ENCODE measurements around the genes ULK3 and COMMD4.

- PRO-cap, 3 experiments: no peak in any of the 3 experiments
- RAMPAGE, long total RNA: no peak
- RRBS, 2 experiments: 55% methylated on average over 4 of the region's 8 CpGs; no CpG with 5 or more reads in 1 of the 2 experiments
Measured at GRCh38 chr15:74387076-74387437, 19.6 kb upstream of the CYP11A1 start.

DNA sequence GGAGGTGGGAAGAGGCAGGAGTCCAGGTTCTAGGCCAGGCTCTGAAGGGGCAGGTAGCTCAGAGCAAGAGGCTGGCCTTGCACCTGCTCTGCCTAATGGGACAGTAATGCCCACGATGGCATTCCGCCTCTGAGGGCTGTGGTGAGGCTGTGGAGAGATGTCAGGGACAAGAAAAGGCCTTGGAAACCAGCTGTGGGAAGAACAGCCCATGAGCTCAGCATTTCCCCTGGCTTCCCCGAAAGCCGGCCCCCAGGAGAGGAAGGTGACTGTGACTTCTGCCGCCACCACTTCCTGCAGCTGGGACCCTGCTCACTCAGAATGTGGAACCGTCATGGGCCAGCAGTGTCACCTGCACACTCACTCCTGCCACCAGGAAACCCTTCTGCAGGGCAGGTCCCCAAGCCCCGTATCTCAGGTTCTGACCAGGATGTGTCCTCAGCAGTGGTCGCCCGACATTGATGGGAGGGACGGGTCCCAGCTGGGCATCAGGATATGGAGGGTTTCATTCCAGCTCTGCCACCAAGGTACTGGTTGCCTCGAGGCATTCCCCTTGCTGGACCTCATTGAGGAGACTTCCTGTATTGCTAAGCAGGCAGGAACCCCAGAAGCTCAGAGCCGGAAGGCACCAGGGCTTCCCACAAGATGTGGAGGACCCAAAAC, 30.8 kb downstream of the SEMA7A start:
- PRO-cap, 3 experiments: no peak in any of the 3 experiments
- RAMPAGE, long total RNA: no peak
- RRBS, 2 experiments: no CpG with 5 or more reads among the region's 12 CpGs

DNA sequence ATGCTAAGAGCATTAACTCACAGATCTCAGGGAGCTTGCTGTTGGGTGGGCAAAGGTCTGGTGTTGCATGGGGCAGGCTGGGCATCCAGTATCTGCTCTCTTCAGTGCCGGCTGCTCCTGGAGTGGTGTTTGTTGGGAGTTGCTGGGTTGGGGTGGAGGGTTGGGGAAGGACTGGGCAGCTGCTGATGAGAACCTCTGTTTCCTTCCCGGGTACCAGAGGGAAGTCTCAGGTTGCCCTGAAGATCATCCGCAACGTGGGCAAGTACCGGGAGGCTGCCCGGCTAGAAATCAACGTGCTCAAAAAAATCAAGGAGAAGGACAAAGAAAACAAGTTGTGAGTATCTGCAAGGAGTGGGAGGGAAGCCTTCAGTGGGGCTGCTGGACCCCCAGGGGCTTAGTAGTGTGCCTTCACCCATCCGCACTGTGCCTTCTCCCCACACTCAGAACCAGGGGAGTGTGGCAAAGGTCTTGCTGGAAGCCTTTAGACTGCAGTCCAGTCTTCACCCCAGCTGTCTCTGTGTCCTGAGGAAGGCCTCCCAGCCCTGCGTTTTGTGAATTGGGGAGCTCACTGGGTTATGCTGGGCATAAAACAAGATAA, 9.1 kb downstream of the CLK3 start:
- PRO-cap, 3 experiments: no peak in any of the 3 experiments
- RAMPAGE, long total RNA: no peak
- RRBS, 2 experiments: 80 to 83% methylated on average over 5 of the region's 9 CpGs

- PRO-cap, 3 experiments: no peak in any of the 3 experiments
- RAMPAGE, long total RNA: no peak
- RRBS, 2 experiments: no CpG with 5 or more reads among the region's 13 CpGs
Measured at GRCh38 chr15:74632159-74632859, 16.7 kb downstream of the CLK3 start.

DNA sequence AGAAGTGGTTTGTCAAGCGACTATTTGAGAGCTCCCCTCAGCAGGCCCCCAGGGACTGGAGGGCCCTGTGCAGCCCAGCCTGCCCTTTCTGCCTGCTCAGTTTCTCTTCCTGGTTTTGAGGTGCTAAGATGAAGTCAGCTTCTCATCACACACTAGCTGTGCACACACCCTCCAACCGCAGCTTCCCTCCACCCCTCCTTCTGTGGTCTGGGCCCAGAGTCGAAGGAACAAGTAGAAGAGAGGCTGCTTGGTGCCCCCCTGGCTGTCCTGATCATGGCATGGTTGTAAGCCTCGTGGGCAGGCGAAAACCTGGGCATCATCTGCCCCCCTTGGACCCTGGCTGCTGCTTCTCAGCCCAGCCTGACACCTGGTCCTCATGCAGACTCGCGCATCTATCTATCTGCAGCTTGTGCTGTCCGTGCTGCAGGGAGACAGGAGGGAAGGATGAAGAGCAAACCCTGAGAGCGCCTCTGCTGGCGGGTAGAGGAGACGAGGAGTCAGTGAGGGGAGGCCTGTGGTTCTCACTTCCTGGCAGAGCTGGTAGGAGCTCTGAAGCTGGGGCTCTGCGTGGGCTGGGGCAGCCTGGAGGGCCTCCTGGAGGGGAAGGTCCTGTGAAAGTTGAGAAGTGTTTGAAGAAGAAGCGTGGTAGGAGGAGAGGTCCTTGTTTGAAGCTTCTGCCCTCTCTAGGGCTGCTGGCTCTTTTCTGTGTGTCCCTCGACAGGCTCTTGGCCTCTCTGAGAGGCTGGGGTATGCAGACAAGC, 5.8 kb downstream of the CSK start:
- PRO-cap, 3 experiments: no peak in any of the 3 experiments
- RAMPAGE, long total RNA: no peak
- RRBS, 2 experiments: no CpG with 5 or more reads among the region's 14 CpGs

GRCh38 chr15:74803556-74803815, 9.1 kb upstream of the LMAN1L start:
- PRO-cap, 3 experiments: no peak in any of the 3 experiments
- RAMPAGE, long total RNA: no peak
- RRBS, 2 experiments: no CpG with 5 or more reads among the region's 4 CpGs

DNA sequence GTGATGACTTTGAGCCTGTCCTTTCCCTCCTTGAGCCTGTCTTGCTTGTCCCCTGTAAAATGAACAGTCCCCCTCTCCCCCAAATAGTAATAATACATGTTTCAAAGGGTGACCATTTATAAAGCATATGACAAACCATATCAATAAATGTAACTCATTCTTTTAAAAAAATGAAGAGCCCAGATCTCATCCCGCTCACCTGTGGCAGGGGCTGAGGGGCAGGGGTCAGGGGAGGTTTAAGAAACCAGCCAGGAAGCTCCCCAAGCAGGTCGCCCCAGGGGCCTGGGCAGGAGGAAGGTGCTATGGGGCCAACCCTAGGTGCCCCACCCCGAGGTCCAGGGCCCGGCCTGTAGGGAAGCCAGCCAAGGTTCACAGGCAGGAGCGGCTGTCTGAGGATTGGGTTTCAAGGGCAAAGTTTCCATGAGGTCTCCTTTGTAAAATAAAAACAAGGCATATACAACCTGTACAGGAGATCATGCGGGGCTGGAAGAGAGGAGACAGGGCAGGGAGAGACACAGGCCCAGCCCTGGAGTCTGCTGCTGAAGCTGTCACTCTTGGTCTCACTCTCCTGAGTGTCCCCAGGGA, 5.3 kb downstream of the CPLX3 start:
- PRO-cap, 3 experiments: no peak in any of the 3 experiments
- RAMPAGE, long total RNA: no peak
- RRBS, 2 experiments: no CpG with 5 or more reads among the region's 6 CpGs

GRCh38 chr15:74842265-74843436, at the start of gene ULK3:
TSS of gene ULK3 (minus strand) at chr15:74843156.
- PRO-cap, 3 experiments: peak in 3 of 3 experiments; most common plus-strand start chr15:74843334 (in 2); most common minus-strand start chr15:74843138 (in 2)
- RAMPAGE, long total RNA: no peak
- RRBS, 2 experiments: 1 to 3% methylated on average over 54 to 57 of the region's 90 CpGs

GRCh38 chr15:74843437-74843883, 504 bp upstream of the ULK3 start:
- PRO-cap, 3 experiments: no peak in any of the 3 experiments
- RAMPAGE, long total RNA: no peak
- RRBS, 2 experiments: 1 to 3% methylated on average over 8 of the region's 24 CpGs

DNA sequence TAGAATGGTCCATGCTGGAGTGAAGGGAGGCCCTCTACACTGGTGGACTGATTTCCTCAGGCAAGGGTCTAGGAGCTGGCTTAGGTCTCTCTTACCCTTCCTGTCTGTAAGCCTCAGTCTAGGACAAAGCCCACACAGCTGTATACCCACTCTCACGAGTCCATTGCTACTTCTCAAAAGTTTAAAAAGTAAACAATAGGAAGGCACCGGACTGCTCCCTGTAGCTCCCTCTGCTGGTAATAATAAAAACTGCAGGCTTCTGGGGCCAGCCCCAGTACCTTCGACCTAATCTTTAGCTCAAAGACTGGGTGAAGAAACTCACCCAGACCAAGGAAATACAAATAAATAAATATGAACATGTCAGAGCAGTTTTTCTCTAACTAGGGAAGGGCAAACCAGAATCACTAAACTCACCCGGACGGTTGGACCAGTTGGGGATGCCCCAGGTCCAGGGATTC, 5.1 kb downstream of the FAM219B start:
- PRO-cap, 3 experiments: no peak in any of the 3 experiments
- RAMPAGE, long total RNA: no peak
- RRBS, 2 experiments: no CpG with 5 or more reads among the region's 5 CpGs

GRCh38 chr15:74958058-74959017, 1.8 kb upstream of the RPP25 start:
- PRO-cap, 3 experiments: peak in 3 of 3 experiments; most common plus-strand start chr15:74958529 (in 2); most common minus-strand start chr15:74958394 (in 3)
- RAMPAGE, long total RNA: no peak
- RRBS, 2 experiments: 0 to 2% methylated on average over 4 of the region's 43 CpGs

GRCh38 chr15:75063715-75064367, 40.5 kb downstream of the PPCDC start:
- PRO-cap, 3 experiments: no peak in any of the 3 experiments
- RAMPAGE, long total RNA: no peak
- RRBS, 2 experiments: no CpG with 5 or more reads among the region's 15 CpGs

- PRO-cap, 3 experiments: no peak in any of the 3 experiments
- RAMPAGE, long total RNA: no peak
- RRBS, 2 experiments: no CpG with 5 or more reads among the region's 2 CpGs
Measured at GRCh38 chr15:75177804-75178054, 24.0 kb upstream of the C15orf39 start.

DNA sequence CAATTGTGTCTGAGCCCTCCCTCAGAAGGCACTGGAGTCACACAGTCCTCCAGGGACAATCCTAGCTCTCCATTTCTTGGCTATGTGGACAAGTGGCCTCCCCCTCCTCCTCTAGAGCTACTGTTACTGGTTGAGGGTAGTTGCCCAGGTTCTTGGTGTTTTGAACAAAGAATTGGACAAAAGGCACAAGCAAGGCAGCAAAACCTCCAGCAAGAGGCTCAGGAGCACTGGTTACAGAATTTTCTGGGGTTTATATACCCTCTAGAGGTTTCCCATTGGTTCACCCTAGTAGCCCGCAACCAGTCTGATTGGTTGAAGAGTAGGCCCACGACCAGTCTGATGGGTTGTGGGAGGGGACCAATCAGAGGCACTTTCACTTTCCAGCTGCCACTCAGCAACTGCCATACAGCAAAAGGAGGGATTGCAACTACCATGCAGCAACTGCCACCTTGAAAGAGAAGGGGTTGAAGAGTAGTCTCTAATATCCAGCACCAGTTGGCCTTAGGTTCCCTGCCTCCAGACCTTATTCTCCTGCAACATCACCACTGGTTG, 3.1 kb upstream of the C15orf39 start:
- PRO-cap, 3 experiments: no peak in any of the 3 experiments
- RAMPAGE, long total RNA: no peak
- RRBS, 2 experiments: no CpG with 5 or more reads among the region's 2 CpGs

DNA sequence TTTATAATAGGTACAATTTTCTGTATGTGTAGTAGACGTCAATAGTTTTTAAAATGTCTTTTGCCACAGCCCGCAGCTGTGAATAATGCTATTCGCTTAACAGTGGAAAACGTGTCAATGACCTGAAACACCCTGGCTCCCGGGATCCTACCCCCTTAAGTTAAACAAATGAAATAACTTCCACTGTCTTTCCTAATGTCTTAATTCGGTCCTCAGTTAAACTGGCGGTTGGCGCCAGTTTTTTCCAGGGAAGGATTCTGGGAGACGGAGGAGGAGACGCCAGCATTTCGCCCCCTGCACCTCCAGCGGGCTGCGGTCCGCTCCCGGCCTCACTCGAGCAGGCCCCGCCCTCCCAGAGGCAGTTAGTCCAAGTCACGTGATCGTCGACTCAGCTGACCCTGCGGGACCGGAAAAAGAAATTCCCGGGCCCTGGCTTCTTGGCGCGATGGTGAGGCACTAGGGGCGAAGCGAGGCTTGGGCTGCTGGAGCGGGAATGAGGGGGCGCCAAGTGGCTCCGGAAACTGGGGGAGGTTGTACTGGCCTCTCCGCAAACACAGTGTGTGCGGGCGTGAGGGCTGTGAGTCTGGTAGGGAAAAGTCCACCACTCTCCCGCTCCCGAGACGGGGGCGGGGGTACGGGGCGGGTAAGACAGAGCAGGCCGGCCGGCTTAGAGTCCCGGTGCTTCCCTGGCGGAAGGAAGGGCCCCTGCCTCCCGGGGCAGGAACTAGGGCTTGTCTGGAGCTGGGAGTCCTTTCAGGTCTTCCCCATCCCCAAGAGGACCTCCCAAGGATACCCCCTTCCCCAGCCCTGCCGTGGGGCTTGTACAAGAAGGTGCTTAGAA, at the start of gene COMMD4:
Gene COMMD4, plus strand, starts transcription at position 419 of the 841 bp plus-strand sequence.
- PRO-cap, 3 experiments: peak in 2 of 3 experiments; most common plus-strand start position 438 of the sequence (in 1); most common minus-strand start position 304 of the sequence (in 1)
- RAMPAGE, long total RNA: no peak
- RRBS, 2 experiments: under 1 to 3% methylated on average over 5 of the region's 45 CpGs

DNA sequence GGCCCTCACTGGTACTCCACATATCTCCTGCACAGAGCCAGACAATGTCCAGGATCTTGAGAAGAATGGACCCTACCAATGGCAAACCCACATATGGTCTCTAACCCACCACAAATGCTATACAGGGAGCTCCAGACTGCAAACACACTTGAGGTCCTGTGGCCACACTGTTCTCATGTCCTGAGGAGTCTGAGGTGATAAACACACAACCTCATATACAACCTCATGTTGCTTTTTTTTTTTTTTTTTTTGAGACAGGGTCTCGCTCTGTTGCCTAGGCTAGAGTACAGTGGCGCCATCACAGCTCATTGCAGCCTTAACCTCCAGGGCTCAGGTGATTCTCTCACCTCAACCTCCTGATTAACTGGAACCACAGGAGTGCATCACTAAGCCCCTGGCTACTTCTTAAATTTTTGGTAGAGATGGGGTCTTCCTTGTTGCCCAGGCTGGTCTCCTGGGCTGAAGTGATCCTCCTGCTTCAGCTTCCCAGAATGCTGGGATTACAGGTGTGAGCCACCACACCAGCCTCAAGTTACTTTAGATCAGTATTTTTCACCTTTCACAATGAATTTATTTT, 4.3 kb downstream of the NEIL1 start:
- PRO-cap, 3 experiments: no peak in any of the 3 experiments
- RAMPAGE, long total RNA: no peak
- RRBS, 2 experiments: no CpG with 5 or more reads among the region's 2 CpGs

DNA sequence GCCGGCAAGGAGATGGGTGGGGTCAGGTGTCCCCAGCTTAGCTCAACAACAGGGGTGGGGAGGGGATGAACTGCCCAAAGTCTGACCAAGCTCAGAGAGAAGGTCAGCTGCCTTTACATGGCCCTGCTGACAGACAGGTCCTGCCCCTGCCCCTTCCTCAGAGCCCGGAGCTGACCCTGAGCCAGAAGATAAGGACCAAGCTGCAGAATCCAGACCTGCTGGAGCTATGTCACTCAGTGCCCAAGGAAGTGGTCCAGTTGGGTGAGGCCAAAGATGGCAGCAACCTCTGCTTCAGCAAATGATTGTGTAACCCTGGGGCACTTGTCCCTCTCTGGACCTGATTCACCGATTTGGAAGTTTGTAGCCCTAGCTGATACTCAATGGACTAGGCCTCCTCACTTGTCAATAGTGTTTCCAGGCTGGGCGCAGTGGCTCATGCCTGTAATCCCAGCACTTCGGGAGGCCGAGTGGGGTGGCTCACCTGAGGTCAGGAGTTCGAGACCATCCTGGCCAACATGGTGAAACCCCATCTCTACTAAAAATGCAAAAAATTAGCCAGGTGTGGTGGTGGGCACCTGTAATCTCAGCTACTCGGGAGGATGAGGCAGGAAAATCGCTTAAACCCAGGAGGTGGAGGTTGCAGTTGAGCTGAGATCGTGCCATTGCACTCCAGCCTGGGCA, 5.7 kb downstream of the NEIL1 start:
- PRO-cap, 3 experiments: no peak in any of the 3 experiments
- RAMPAGE, long total RNA: no peak
- RRBS, 2 experiments: 2 to 11% methylated on average over 1 of the region's 10 CpGs

- PRO-cap, 3 experiments: no peak in any of the 3 experiments
- RAMPAGE, long total RNA: no peak
- RRBS, 2 experiments: no CpG with 5 or more reads among the region's 4 CpGs
Measured at GRCh38 chr15:75369100-75369317, 602 bp upstream of the MAN2C1 start.

DNA sequence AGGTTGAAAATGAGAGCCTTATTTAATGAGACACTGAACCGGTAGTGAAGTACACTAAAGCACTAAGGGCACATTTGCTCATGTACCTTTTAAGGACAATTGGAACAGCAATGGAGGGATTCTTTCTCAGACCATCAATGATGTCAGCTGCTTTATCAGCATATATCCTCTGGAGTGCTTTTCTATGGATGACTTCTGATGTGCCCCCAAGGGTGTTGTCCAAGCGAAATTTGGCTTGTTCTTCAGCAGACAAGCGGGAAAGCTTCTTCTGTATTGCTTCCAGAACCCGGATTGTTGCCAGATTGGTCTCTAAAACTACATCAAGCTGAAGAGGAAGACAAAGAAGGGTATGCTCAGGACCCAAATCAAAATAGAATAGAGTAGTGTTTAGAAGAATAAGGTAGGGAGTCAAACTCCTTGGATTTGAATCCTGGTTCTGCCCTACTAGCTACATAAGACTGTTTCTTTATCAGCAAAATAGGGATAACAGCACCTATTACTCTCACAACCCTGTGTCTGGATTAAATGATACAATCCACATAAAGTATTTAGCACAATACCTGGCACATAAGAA, 27.9 kb upstream of the MAN2C1 start:
- PRO-cap, 3 experiments: no peak in any of the 3 experiments
- RAMPAGE, long total RNA: no peak
- RRBS, 2 experiments: no CpG with 5 or more reads among the region's 4 CpGs

DNA sequence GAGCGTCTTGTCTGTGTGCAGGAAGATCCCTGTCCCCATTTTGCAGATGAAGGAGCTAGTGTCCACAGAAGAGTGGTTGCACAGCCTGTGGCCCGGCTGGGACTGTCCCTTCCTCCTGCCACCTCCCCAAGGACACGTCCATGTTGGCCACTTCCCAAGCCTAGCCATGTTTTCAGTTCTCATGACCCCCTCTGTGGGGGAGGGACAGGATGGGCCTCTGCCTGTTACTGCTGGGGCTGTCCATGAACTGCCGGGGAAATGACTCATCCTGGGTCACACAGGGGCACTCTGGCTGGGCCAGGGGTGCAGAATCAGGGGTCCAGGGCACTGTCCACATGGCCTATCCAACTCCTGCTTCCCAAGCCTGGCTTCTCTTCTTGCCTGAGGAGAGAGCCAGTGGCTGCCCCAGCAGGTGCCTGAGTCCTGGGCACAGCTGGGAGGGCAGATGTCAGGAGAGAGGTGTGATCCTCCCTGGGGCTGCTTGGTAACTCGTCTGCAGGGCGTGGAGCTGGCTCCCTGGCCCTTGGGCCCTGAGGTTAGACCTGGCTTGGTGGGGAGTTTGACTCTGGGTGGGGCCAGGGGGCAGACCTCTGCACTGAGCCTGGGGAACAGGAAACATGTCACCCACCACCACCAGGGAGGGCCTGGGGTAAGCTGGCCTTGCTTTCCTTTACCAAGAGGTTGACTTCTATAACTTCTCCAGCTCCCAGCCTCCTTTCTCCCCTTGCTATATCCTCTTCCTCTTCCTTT, 3.7 kb downstream of the SNX33 start:
- PRO-cap, 3 experiments: no peak in any of the 3 experiments
- RAMPAGE, long total RNA: no peak
- RRBS, 2 experiments: no CpG with 5 or more reads among the region's 6 CpGs